ENCODE measurements around the gene LTBP1.

DNA sequence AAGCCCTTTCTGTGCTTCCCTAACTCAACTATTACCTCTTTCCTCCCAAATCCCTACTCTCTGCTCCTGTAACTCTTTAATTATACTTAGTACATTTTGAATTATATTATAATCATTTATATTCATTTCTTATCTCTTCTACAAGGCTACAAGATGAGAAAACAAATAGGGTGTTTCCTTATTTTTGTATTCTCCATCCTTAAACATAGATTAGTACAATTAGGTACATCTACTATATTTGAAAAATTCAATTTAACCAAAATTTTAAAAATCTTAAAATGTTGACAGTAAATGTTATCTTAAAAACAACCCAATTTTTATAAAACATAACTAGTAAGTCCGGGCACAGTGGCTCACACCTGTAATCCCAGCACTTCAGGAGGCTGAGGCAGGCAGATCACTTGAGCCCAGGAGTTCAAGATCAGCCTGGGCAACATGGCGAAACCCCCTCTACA, 103.6 kb downstream of the MEMO1 start:
- PRO-cap, 6 experiments, result no peak in any of the 6 experiments
- RAMPAGE, long total RNA, 2 experiments, result no peak in any of the 2 experiments
- RRBS, result no CpG with 5 or more reads among the region's 2 CpGs

GRCh38 chr2:31934270-31934763, 76.5 kb downstream of the MEMO1 start:
- PRO-cap, 6 experiments, result no peak in any of the 6 experiments
- RAMPAGE, long total RNA, 2 experiments, result no peak in any of the 2 experiments
- RRBS, result no CpG with 5 or more reads among the region's 1 CpG

- PRO-cap, 6 experiments, result no peak in any of the 6 experiments
- RAMPAGE, long total RNA, 2 experiments, result no peak in any of the 2 experiments
- RRBS, result no CpG with 5 or more reads among the region's 6 CpGs
Observed at GRCh38 chr2:31980595-31981067, 30.2 kb downstream of the MEMO1 start.

DNA sequence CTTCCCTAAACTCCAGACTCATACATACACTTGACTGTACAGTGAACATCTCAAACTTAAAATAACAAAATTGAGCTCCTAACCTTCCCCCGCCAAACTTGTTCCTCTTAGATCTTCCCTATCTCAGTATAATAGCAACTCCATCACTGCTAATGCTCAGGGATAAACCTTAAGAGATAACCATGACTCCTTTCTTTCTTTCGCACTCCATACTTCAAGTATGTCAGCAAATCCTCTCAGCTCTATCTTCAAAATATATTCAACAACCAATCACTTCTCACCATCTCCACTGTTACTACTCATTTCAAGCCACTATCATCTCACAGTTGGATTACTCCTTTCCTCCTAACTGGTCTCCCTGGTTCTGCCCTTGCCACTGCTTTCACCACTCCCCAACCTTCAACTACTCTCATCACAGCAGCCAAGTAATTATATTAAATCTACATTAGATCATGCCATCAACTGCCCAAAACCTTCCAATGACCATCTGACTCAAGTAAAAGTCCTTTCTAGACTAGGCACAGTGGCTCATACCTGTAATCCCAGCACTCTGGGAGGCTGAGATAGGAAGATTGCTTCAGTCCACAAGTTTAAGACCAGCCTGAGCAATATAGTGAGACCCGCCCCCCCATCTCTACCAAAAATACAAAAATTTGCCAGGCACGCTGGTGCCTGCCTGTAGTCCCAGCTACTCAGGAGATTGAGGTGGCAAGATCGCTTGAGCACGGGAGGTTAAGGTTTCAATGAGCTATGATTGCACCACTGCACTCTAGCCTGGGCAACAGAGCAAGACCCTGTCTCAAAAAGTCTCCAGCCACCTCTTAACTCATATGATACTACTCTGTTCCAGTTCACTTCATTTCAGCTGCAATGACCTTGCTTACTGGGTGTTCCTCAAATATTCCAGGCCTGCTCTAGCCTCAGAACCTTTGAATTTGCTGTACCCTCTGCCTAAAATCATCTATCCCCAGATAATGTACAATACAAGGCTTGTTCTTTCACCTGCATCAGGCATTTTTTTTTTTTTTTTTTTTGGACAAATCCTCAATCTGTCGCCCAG, 11.6 kb downstream of the MEMO1 start:
- PRO-cap, 6 experiments, result no peak in any of the 6 experiments
- RAMPAGE, long total RNA, 2 experiments, result no peak in any of the 2 experiments
- RRBS, result no CpG with 5 or more reads among the region's 7 CpGs

GRCh38 chr2:32197616-32198040, 32.0 kb downstream of the SLC30A6 start:
- PRO-cap, 6 experiments, result no peak in any of the 6 experiments
- RAMPAGE, long total RNA, 2 experiments, result no peak in any of the 2 experiments
- RRBS, result no CpG with 5 or more reads among the region's 3 CpGs

GRCh38 chr2:32555520-32556413, 72.1 kb upstream of the TTC27 start:
- PRO-cap, 6 experiments, result no peak in any of the 6 experiments
- RAMPAGE, long total RNA, 2 experiments, result no peak in any of the 2 experiments
- RRBS, result no CpG with 5 or more reads among the region's 11 CpGs

GRCh38 chr2:32924611-32924899, 22.2 kb upstream of the LTBP1 start:
- PRO-cap, 6 experiments, result no peak in any of the 6 experiments
- RAMPAGE, long total RNA, 2 experiments, result no peak in any of the 2 experiments
- RRBS, result no CpG with 5 or more reads among the region's 2 CpGs

GRCh38 chr2:32926736-32927366, 19.9 kb upstream of the LTBP1 start:
- PRO-cap, 6 experiments, result no peak in any of the 6 experiments
- RAMPAGE, long total RNA, 2 experiments, result no peak in any of the 2 experiments
- RRBS, result no CpG with 5 or more reads among the region's 4 CpGs

DNA sequence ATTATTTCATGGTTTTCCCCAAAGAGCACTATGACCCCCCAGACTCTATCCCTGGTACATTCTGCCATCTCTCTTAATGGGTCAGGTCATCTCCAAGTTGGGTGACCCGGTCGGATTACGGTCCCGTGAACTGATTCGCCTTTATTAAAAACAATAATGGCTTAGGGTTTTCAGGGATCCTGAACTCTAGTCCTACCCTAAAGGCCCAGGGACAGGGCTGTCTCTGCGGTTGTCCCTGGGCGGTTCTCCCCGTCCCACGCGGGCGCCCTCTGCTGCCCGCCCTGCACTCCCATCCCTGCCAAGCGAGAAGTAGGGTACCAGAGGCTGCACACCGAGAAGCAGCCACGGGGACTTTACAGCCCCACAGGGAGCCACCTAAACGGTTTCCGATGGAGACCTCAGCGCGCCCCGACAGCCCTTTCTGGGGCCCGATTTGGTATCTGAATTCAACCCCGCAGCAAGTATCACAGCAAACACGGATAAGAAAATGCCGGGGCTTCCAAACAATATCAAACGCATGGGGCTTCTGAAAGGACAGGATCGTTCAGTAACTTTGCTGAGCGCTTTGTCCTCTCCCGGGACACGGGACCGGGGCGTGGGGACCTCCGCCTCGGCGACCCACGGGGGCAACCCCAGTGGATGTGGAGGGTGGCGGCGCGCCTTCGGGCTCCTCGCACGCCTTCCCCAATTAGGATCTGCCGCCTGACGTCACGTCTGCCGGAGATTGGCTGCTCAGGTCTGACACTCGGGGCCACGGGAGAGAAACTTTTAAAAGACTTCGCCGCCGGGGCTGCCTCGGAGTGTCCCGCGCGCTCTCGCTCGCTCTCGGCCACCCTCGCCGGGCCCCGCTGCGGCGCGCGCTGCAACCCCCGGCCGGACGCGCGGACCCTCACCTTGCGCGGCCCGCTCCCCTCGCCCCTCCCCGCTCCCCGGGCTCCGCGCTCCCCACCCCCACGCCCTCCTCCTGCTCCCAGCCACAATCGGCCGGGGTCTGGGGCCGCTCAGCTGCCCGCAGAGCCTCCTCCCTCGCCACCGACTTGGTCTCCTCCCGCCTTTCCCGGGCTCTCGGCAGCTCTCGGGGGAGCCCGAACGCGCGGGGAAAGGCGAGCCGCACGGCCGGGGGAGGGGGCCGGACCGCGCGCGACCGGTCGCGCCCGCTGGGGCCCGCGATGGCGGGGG, at the start of gene LTBP1:
LTBP1 (plus strand) TSS at position 798 of the 1,179 bp plus-strand sequence.
- PRO-cap, 6 experiments, result peak in 6 of 6 experiments; most common plus-strand start position 771 of the sequence (in 4); most common minus-strand start position 643 of the sequence (in 6)
- RAMPAGE, long total RNA, 2 experiments, result no peak in any of the 2 experiments
- RRBS, result 1% methylated on average over 57 of the region's 108 CpGs

DNA sequence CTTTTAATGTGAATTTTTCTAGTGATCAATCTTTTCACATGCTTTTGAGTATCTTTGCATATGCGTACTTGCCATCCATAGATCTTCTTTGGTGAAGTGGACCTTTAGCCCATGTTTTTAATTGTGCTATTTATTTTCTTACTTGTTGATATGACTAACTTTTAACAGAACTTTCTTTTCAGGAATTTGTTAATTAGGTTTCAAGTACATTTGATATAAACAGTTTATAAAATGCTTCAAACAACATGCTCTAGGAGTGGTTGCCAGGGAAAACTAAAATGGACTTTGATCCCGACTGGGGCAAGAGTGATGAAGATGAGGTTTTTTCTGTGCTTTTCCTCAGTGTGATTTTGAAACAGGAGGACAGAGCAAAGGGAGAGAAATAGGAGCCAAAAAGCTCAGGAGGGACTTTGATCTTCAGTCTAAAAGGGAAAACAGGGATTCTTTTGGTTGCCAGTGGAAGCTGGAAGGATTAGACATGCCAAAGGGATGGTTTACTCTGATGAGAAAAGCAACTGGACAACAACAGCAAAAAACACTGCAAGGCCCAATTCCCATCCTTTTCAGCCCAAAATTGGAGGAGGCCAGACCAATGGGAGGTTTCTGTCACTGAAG, 95.4 kb downstream of the LTBP1 start:
- PRO-cap, 6 experiments, result no peak in any of the 6 experiments
- RAMPAGE, long total RNA, 2 experiments, result no peak in any of the 2 experiments
- RRBS, result no CpG with 5 or more reads among the region's 2 CpGs

DNA sequence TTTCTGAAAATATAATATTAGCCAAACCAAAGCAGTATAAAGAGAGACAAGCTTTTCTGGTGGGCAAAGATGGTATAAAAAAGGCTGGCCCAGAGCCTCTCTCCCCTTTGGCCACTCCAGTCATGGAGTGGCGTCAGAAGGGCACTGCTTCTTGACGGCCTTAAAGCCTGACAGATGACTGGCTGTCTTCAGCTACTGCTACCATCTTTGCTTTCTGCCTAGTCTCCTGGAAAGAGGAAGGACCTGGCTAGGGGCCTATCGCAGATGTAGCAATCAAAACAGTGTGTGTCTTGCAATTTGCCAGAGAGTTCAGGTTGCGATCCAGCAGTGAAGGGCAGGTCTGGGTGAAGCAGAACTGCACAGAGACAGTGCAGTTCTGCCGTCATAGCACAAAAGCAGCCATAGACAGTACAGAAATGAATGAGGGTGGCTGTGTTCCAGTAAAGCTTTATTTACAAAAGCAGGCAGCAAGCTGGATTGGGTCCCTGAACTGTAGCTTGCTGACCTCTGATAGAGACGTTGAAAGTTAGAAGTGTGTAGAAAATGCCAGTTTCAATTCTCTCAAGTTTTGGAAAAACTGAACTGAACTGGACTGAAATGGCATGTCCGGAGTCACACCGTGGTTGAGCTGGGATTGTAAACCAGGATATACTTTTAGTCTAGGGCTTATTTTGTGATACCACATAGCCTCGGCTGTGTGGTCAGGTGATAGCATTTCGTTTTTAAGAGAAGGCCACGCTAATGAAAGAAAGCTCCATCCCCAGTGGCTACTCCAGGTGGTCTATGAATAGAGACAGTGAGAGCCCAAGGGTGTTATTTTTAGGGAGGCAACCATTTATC, 186.7 kb downstream of the LTBP1 start:
- PRO-cap, 6 experiments, result peak in 4 of 6 experiments; most common plus-strand start position 303 of the sequence (in 4); most common minus-strand start position 129 of the sequence (in 1)
- RAMPAGE, long total RNA, 2 experiments, result no peak in any of the 2 experiments
- RRBS, result no CpG with 5 or more reads among the region's 11 CpGs

- PRO-cap, 6 experiments, result no peak in any of the 6 experiments
- RAMPAGE, long total RNA, 2 experiments, result no peak in any of the 2 experiments
- RRBS, result no CpG with 5 or more reads among the region's 16 CpGs
Observed at GRCh38 chr2:33214250-33214921, 262.1 kb upstream of the RASGRP3 start.

- PRO-cap, 6 experiments, result no peak in any of the 6 experiments
- RAMPAGE, long total RNA, 2 experiments, result no peak in any of the 2 experiments
- RRBS, result no CpG with 5 or more reads among the region's 7 CpGs
Observed at GRCh38 chr2:33314835-33315611, 161.4 kb upstream of the RASGRP3 start.

- PRO-cap, 6 experiments, result no peak in any of the 6 experiments
- RAMPAGE, long total RNA, 2 experiments, result no peak in any of the 2 experiments
- RRBS, result 98% methylated on average over 5 of the region's 31 CpGs
Observed at GRCh38 chr2:33727675-33728340, 128.7 kb upstream of the FAM98A start.

- PRO-cap, 6 experiments, result no peak in any of the 6 experiments
- RAMPAGE, long total RNA, 2 experiments, result no peak in any of the 2 experiments
- RRBS, result no CpG with 5 or more reads among the region's 6 CpGs
Observed at GRCh38 chr2:36253761-36254145, 101.8 kb upstream of the CRIM1 start.

- PRO-cap, 6 experiments, result peak in 1 of 6 experiments; most common plus-strand start chr2:36373368 (in 1)
- RAMPAGE, long total RNA, 2 experiments, result no peak in any of the 2 experiments
- RRBS, result no CpG with 5 or more reads among the region's 3 CpGs
Observed at GRCh38 chr2:36372952-36373532, 17.5 kb downstream of the CRIM1 start.

GRCh38 chr2:36376177-36376866, 20.7 kb downstream of the CRIM1 start:
- PRO-cap, 6 experiments, result peak in 1 of 6 experiments; most common plus-strand start chr2:36376393 (in 1); most common minus-strand start chr2:36376426 (in 1)
- RAMPAGE, long total RNA, 2 experiments, result no peak in any of the 2 experiments
- RRBS, result no CpG with 5 or more reads among the region's 8 CpGs

- PRO-cap, 6 experiments, result no peak in any of the 6 experiments
- RAMPAGE, long total RNA, 2 experiments, result no peak in any of the 2 experiments
- RRBS, result no CpG with 5 or more reads among the region's 5 CpGs
Observed at GRCh38 chr2:36414430-36414918, 58.9 kb downstream of the CRIM1 start.

- PRO-cap, 6 experiments, result peak in 2 of 6 experiments; most common plus-strand start chr2:36531354 (in 1); most common minus-strand start chr2:36531114 (in 2)
- RAMPAGE, long total RNA, 2 experiments, result no peak in any of the 2 experiments
- RRBS, result no CpG with 5 or more reads among the region's 10 CpGs
Observed at GRCh38 chr2:36530581-36531487, 67.1 kb downstream of the FEZ2 start.

DNA sequence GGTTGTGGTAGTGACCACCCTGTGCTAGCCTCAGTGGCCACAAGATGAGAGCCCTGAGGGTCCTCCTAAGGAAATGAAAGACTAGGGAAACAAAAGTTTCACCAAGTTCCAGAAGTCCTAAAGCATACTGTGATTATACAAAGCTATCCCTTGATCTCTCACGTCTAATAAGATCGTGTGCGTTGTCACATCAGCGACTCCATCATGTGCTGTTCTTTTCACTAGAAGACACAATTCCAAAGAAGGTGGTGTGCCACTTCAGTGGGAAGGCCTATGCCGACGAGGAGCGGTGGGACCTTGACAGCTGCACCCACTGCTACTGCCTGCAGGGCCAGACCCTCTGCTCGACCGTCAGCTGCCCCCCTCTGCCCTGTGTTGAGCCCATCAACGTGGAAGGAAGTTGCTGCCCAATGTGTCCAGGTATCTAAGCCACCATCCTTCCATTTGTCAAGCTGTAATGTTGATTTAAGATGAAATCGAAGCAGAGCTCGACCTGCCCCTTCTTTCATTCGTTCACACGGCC, 60.8 kb downstream of the FEZ2 start:
- PRO-cap, 6 experiments, result no peak in any of the 6 experiments
- RAMPAGE, long total RNA, 2 experiments, result start-site peak on the plus strand in 1 of 2 experiments, centred at position 395 of the sequence, 75 reads per replicate
- RRBS, result no CpG with 5 or more reads among the region's 14 CpGs

Data from heart left ventricle (tissue), 7 donors.